ENCODE results near the gene DYNAP.

- PRO-cap: no peak
Measured at GRCh38 chr18:50937013-50937506, 30.8 kb upstream of the ELAC1 start.

GRCh38 chr18:51193585-51194139 is 3.8 kb downstream of the MEX3C start:
- PRO-cap: no peak

- PRO-cap: no peak
Measured at GRCh38 chr18:51810988-51811213, 529.1 kb upstream of the DCC start.

DNA sequence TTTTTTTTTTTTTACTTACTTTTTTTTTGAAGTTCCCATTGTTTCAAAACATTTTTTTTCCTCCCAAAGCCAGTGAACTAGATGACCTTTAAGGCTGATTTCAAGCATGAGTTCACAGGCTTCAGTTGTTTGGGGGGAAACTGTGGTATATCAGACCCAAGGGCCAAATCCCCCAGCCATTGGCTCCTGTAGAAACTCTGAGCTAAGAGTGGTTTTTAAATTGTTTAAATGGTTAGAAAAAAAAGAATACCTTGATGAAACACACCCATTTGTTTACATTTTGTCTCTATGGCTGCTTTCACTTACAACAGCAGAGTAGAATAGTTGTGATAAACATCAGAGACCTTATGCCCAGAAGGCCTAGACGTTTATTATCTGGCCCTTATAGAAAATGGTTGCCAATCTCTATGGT is 17.3 kb upstream of the POLI start:
- PRO-cap: no peak

- PRO-cap: no peak
Measured at GRCh38 chr18:54388723-54389322, 31.1 kb downstream of the C18orf54 start.

DNA sequence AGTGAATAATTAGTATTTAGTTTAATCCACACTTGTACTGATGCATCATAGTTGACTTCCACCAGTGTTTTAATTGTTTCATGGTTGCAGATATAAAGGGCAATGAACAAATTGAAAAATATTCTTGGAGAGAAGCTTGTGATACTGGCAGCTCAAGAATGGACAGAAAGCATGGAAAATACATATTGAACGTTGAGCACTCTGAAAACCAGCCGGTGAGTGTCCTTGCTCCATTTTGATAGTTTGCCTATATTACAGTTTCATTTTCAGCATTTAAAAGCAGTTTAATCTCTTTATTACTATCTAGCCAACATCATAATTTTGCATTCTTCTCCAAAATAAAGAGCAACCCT is at the start of gene DYNAP:
TSS of gene DYNAP (plus strand) at position 121 of the 353 bp plus-strand sequence.
- PRO-cap: no peak

- PRO-cap: no peak
Measured at GRCh38 chr18:54829754-54830351, 1.6 kb downstream of the RAB27B start.

- PRO-cap: no peak
Measured at GRCh38 chr18:54832384-54832890, 4.2 kb downstream of the RAB27B start.

GRCh38 chr18:54946104-54946821 is 13.0 kb downstream of the CCDC68 start:
- PRO-cap: no peak

DNA sequence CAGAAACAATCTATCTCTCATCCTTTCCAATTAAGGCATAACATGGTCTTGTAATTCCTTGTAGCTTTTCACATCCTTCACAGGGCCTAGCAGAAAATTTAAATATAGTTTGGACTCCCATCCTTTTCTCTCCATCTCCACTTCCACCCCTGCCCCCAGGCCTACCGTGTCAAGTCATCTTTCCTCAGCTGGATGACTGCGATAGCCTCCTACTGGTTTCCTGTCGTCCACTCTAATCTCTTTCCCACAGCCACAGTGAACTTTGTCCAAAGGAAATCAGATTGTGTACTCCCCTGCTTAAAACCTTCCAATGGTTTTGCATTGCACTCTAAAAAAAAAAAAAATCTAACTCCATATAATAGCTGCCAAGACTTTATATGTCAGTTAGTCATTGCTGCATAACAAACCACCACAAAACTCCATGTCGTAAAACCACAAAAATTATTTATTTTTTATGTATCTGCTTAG is 160.1 kb upstream of the CCDC68 start:
- PRO-cap: no peak

GRCh38 chr18:55334734-55335288 is 253.2 kb downstream of the TCF4 start:
- PRO-cap: no peak

GRCh38 chr18:55337696-55338763 is 250.0 kb downstream of the TCF4 start:
- PRO-cap: no peak

DNA sequence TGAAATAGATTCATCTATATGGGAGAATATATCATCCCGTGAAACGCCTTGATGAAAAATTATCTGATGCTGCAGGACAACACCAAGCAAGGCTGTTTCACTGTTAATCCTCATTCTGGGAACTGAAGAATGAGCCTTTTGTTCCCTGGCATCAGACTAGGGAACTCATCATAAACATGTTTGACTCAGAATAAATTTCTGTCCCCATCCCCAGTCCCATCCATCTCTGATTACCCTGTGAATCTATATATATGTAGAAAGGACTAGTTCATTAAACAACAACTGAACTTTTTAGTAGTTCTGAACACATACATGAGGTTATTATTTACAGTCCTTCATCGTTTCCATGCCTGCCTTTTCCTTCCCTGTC is 179.8 kb downstream of the TCF4 start:
- PRO-cap: no peak

GRCh38 chr18:55585035-55585650 is 2.8 kb downstream of the TCF4 start:
- PRO-cap: no peak

- PRO-cap: no peak
Measured at GRCh38 chr18:55665073-55665314, 77.0 kb upstream of the TCF4 start.

GRCh38 chr18:55869943-55870253 is 281.9 kb upstream of the TCF4 start:
- PRO-cap: no peak

GRCh38 chr18:55997825-55998610 is 410.0 kb upstream of the TCF4 start:
- PRO-cap: no peak

DNA sequence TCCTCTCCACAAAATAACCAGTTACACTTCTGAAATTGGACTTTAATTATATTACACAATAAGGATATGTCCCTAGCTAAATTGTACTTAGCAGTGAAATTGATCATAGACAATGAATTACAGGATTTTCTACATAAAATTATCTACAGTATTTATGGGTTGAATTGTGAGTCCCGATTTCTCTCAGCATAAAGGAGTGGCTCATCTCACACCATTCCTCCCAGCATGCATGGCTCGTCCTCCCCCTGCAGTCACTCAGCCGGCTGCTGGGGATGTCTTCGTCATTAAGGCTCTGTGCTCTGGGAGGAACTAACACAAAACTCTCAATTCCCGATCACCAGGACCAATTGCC is 76.0 kb downstream of the TXNL1 start:
- PRO-cap: no peak

DNA sequence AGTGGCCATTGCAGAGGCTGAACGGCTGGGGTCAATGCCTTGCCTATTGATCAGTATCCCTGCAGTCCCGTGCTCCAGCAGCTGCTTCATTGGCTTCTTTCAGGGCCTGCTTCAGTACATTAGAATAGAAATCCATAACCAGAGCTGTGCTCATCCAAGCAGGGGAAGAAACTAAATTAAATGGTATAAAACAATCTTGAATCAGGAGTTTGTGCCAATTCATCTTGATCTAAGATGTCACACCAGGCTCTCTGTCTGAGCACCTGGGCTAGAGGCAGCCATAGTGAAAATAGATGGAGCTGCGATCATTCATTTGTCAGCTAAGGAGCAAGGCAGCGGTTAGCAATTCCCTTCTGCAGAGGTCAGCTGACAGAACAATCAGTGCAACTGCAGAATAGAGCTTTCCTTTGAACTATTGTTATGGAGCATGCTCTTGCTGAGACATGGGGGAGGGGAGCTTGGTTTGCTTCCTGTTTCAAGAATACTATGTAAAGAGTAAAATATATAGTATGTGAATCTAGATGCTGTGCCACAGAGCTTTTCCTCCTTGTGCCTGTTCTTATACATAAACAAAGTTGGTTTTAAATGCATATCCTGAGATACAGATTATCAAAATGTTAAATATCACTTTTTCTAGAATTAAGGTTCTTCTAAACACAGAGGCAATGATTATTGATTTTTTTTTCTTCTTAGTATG is 222.6 kb downstream of the WDR7 start:
- PRO-cap: no peak

DNA sequence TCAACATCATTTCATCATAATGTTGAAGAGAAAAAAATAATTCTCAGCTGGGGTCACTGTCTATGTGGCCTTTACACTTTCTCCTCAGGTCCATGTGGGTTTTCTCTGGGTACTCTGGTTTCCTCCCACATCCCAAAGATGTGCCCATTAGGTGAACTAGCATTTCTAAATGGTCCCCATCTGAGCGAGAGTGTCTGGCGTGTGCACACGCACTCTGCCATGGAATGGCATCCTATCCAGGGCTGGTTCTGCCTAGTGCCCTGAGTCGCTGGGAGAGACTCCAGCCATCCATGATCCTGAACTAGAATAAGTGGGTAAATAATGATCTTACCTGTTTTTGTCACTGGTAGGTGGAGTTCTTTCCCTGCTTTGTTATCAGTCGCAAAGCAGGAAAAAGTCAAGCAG is 205.2 kb upstream of the BOD1L2 start:
- PRO-cap: no peak

Measured in left cardiac atrium (tissue), 1 donor.